Suprapubic skin (tissue), 4 donors: ENCODE data around the genes SSX2B, SPANXN5, KANTR and IQSEC2.

GRCh38 chrX:52750963-52751537, at the start of gene SSX2B:
SSX2B (plus strand) TSS chrX:52751252.
- PRO-cap = no peak
- RAMPAGE, long total RNA, 4 experiments = no peak in any of the 4 experiments

GRCh38 chrX:52797130-52797515, at the start of gene SPANXN5:
SPANXN5 (minus strand) TSS chrX:52797427.
- PRO-cap = no peak
- RAMPAGE, long total RNA, 4 experiments = no peak in any of the 4 experiments

GRCh38 chrX:52923635-52924139, 26.6 kb downstream of the FAM156B start:
- PRO-cap = no peak
- RAMPAGE, long total RNA, 4 experiments = no peak in any of the 4 experiments

DNA sequence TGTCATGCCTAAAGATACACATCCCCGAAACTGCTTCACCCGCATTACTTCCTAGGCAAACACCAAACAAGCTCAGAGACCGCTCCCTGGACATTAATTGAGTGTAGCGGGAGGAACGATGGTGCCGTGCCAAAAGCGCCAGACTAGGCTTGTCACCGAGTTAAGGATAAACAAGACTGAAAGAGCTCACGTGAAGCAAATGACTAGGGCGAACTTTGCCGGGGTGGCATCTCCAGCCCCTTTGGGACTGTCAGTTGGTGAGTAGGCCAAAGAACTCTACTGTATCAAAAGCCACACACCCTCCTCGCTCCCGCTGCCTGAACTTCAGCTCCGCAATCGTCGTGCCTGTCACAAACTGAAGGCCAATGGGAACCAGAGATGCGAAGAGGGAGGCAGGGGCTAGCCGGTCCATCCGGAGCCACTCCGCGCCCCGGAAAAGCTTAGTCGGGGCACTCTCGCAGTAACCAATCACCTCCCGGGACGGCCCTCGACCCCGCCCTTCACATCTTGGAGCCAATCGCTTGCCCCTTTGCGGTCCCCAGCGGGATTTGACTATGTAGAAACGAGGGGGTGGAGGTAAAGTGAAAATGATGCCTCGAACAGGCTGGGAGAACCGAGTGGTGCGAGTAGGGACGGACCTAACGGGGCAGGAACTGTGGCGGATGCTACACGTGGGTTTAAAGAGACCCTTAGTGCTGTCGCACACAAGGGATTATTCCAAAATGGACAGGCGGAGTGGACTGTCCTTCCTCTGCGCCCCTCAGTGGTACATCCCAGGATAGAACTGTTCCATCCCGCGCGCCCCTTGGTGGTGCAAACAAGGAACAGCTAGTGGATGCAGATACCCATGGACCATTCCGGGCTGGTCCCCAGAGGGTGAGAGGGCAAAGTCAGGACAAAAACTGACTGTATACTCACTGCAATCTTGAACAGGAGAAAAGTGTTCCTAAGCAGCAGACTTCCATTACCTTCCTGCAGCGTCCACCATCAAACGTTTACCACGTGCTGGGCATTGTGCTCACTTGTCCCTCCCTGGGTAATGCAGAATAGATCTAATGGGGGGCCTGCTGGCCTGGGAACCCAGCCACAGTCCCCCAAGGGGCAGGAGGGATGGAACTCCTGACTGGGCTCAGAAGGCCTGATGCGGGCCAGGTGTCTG, 37.2 kb upstream of the FAM156A start:
- PRO-cap = no peak
- RAMPAGE, long total RNA, 4 experiments = no peak in any of the 4 experiments

DNA sequence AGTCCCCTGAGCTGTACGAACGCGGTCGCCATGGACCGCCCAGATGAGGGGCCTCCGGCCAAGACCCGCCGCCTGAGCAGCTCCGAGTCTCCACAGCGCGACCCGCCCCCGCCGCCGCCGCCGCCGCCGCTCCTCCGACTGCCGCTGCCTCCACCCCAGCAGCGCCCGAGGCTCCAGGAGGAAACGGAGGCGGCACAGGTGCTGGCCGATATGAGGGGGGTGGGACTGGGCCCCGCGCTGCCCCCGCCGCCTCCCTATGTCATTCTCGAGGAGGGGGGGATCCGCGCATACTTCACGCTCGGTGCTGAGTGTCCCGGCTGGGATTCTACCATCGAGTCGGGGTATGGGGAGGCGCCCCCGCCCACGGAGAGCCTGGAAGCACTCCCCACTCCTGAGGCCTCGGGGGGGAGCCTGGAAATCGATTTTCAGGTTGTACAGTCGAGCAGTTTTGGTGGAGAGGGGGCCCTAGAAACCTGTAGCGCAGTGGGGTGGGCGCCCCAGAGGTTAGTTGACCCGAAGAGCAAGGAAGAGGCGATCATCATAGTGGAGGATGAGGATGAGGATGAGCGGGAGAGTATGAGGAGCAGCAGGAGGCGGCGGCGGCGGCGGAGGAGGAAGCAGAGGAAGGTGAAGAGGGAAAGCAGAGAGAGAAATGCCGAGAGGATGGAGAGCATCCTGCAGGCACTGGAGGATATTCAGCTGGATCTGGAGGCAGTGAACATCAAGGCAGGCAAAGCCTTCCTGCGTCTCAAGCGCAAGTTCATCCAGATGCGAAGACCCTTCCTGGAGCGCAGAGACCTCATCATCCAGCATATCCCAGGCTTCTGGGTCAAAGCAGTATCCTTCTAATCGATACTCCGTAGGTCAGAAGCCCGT, 540 bp downstream of the TSPYL2 start:
- PRO-cap = bidirectional peak, plus-strand start at position 262 of the sequence, minus-strand start at position 140 of the sequence
- RAMPAGE, long total RNA, 4 experiments = start-site peak on the plus strand in 1 of 4 experiments, centred at positions 340 to 422 of the sequence, 26 to 43 reads per replicate

- PRO-cap = bidirectional peak, plus-strand start at chrX:53094212, minus-strand start at chrX:53093907; bidirectional peak, plus-strand start at chrX:53094403, minus-strand start at chrX:53094286
- RAMPAGE, long total RNA, 4 experiments = start-site peak on the plus strand in 3 of 4 experiments, at chrX:53094142-53094406 at its widest, 35 to 208 reads per replicate
Observed at GRCh38 chrX:53093530-53094742, at the start of gene KANTR. KANTR (plus strand) TSS chrX:53094142.

DNA sequence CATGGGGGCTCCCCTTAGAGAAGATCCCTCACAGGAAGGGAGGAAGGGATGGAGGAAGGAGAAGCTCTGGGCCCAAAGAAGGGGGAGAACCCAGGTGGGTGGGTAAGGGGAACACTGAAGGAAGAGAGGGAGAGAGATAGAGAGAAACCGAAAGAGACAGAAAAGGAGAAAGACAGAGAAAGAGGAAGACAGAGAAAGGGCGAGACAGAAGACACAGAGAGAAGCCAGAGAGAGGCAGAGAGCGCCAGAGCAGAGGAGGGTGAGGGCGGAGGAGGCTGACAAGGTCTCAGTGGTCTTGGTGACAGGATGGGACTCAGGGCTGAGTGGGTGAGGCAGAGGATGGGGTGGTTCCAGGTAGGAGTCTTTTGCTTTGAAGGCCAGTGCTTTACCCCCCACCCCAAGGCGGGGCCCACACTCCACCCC, 40.9 kb downstream of the IQSEC2 start:
- PRO-cap = no peak
- RAMPAGE, long total RNA, 4 experiments = no peak in any of the 4 experiments

DNA sequence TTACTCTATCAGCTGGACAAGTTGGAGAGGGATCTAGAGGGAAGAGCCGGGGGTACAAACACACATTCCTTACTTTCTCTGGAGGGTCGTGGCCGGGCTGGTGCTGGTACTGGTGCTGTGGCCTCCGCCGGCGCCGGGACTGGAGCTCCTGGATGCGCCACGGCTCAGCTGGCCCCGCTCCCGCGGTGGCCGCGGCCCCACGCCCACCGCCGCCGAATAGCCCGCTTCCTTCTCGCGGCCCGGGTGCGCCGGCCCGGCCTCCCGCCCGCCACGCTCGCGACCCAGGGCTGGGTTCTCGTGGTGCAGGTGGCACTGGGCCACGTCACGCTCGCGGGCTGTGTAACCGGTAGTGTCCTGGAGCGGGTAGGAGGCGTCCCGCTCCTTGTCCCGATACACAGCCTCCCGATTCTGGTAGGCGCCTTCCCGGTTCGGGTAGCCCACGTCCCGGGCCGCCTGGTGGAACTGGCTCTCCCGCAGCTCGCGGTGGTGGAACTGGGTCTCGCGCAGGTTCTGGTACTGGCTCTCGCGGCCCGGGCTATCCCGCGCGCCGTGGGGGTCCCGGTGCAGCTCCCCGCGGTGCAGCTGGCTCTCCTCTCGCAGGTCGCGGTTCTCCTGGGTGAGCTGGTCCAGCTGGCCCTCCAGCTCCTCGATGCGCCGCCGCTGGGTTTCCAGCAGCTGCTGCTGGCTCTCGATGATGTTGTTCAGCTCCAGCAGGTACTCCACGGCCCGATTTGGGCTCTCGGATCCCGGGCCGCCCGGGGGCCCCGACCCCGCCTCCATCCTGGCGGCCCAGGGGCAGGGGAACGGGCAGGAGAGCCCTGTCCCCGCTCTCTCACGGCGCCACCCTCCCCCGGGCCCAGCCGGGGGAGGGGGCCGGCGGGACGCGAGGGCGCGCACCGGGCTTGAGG, 552 bp downstream of the IQSEC2 start:
- PRO-cap = no peak
- RAMPAGE, long total RNA, 4 experiments = no peak in any of the 4 experiments

- PRO-cap = unidirectional peak, minus-strand start at chrX:53321350
- RAMPAGE, long total RNA, 4 experiments = no peak in any of the 4 experiments
Observed at GRCh38 chrX:53321252-53321881, at the start of gene IQSEC2. IQSEC2 (minus strand) TSS chrX:53321350.

DNA sequence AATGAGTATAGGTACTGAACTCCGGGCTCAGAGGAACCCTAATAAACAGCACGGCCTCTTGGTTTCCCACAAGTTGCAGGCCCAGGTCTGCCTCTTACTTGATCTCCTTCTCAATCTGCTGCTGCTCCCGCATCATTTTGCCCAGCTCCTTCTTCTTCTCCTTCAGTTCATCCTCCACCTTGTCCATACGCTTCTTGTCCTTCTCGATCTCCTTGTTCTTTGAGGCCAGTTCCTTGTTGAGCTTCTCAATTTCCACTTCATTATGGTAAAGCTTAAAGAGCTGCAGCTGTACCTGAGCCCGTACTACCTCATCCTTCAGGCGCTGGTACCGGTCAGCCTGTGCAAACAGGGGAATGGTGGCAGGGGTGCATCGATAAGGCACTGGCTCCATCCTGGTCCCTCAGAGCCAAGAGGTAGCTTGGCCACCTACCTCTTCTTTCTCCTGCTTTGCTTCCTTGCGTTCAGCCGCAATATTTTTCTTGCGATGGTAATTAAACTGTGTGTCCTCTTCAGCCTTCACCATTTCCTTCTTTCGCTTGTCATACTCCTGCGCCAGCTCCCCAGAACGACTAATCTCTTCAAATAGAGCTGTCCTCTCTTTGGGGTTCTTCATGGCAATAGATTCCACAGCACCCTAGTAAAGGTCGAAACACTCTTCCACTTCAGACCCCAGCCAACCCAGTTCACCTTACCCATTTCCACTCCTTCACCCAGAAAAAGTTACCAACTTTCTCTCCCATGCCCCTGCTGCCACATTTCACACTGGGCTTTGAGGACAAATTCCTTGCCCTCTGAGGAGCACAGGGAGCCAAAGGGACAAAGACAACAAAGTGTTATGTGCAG, 9.4 kb downstream of the SMC1A start:
- PRO-cap = no peak
- RAMPAGE, long total RNA, 4 experiments = start-site peak on the minus strand in 3 of 4 experiments, centred at positions 183 to 641 of the sequence, 18 to 55 reads per replicate

DNA sequence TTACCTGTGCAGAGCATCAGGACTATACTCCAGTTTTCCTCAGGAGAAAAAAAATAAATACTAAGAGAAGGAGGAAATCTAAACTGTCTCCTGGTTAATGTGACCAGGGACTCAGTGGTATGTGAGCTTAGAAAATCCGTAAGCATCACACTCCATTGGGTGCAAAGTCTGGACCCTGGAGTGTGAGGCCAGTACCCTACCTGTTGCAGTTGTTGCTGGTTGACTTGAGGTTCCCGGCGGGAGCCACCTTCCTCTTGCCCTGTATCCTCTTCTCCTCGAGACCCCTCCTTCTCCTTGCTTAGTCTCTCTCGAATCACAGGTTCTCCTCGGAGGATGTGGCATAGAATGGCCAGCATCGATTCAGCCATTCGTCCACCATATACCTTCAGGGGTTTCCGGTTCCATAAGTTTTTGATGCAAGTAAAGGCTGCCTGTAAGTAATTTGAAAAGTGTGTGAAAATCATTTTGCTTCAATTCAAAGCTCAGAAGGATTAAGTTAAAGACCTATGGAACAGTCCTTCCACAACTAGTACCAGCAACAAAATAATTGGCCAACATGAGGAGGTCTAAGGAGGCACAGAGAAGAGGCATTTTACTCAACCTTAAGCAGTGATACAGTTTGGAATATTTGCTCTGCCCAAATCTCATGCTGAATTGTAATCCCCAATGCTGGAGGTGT, 94.2 kb downstream of the HUWE1 start:
- PRO-cap = no peak
- RAMPAGE, long total RNA, 4 experiments = start-site peak on the minus strand in 2 of 4 experiments, centred at positions 368 to 369 of the sequence, 144 to 160 reads per replicate

DNA sequence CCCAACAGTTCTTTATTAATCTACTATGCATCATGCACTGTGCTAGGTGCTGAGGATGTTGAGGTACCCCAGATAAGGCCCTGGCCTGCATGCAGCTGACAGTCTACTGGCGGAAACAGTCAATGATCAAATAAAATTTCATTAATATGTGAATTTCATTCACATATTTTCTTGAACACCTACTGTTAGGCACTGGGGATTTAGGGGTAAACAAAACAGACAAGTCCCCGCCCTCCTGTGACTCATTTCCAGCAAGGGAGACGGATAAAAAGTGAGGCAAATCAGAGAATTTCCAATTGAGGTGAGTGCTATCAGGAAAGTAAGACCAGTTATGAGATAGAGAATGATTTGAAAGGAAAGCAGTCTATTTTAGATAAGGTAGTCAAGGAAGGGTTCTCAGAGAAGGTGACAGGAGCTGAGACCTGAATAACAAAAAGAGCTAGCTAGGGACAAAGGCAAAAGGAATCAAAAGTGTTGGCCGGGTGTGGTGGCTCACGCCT, 3.2 kb upstream of the PHF8 start:
- PRO-cap = no peak
- RAMPAGE, long total RNA, 4 experiments = no peak in any of the 4 experiments

DNA sequence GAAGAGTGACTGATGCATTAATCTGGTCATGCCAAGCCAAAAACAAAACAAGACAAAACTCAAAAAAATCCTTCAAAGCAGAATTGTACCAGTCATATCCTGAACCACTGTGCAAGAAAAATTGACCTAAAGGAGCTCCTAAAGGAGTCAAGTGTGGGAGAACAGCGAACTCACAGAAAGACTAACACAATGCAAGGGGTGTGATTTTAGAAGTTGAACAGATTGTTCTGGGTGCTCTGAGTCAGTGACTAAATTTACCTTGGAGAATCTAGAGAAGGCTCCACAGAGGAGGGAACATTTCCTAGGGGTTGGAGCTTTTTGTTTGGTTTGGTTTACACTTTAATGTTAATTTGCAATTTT, 48.9 kb upstream of the PHF8 start:
- PRO-cap = no peak
- RAMPAGE, long total RNA, 4 experiments = no peak in any of the 4 experiments

DNA sequence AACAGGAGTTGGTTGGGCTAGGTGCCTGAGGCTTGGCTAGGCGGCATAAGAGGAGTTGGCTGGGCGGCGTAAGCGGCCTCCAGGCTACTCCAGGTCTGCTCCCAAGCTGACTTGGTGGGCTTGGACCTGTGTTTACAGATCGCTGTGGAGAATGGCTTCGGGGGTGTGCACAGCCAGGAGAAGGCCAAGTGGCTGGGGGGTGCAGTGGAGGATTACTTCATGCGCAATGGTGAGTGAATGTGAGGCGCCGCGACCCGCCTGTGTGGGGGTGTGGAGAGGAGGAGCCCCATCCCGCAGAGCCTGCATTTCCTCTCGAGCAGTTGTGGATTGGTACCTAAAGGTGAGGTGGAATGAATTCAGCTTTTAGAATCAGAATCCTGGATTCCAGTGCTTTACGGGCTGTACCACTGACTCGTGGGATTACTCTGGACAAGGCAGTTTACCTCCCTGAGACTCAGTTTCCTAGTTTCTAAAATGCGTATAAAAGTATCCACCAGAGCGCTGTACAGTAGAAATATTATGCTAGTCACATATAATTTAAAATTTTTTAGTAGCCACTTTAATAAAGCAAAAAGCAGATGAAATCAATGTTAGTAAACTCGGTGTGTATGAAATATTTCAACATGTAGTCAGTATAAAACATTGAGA, 472 bp downstream of the TSR2 start:
- PRO-cap = no peak
- RAMPAGE, long total RNA, 4 experiments = start-site peak on the plus strand in 1 of 4 experiments, centred at position 157 of the sequence, 20 reads per replicate

- PRO-cap = no peak
- RAMPAGE, long total RNA, 4 experiments = no peak in any of the 4 experiments
Observed at GRCh38 chrX:55142436-55143061, 18.4 kb downstream of the FAM104B start.

DNA sequence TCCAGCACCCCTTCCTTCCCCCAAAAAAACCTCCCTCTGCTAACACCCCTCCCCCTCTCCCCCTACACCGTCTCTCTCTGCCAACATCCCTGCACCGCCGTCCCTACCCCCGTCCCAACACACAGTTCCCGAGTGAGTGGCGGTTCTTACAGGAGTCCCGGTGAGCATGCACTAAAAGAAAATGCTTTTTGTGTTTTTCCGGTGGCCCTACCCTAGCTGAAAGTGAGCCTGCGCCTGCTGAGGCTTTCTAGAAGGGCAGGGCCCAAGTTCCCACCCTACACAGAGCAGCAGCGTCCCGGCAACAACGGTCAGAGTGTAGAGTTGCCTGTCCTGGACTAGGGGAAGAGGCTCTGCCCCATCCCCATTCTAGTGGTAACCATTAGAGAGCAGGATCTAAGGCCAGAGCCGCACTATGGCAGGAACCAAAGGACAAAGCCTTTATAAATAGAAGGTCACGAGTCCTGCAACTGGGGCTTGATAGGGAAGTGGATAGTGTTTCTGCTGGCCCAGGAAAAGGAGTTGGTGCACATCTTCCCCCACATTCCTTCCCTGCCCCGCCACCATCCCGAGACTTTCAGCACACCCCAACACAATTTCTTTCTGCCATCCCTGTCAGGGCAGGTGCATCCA, 78.0 kb upstream of the PAGE3 start:
- PRO-cap = no peak
- RAMPAGE, long total RNA, 4 experiments = no peak in any of the 4 experiments

- PRO-cap = bidirectional peak, plus-strand start at chrX:55488630, minus-strand start at chrX:55488483; bidirectional peak, plus-strand start at chrX:55488883, minus-strand start at chrX:55488846
- RAMPAGE, long total RNA, 4 experiments = no peak in any of the 4 experiments
Observed at GRCh38 chrX:55488332-55488981, 1.2 kb downstream of the USP51 start.

GRCh38 chrX:55937316-55938205, 220.0 kb downstream of the RRAGB start:
- PRO-cap = no peak
- RAMPAGE, long total RNA, 4 experiments = no peak in any of the 4 experiments

DNA sequence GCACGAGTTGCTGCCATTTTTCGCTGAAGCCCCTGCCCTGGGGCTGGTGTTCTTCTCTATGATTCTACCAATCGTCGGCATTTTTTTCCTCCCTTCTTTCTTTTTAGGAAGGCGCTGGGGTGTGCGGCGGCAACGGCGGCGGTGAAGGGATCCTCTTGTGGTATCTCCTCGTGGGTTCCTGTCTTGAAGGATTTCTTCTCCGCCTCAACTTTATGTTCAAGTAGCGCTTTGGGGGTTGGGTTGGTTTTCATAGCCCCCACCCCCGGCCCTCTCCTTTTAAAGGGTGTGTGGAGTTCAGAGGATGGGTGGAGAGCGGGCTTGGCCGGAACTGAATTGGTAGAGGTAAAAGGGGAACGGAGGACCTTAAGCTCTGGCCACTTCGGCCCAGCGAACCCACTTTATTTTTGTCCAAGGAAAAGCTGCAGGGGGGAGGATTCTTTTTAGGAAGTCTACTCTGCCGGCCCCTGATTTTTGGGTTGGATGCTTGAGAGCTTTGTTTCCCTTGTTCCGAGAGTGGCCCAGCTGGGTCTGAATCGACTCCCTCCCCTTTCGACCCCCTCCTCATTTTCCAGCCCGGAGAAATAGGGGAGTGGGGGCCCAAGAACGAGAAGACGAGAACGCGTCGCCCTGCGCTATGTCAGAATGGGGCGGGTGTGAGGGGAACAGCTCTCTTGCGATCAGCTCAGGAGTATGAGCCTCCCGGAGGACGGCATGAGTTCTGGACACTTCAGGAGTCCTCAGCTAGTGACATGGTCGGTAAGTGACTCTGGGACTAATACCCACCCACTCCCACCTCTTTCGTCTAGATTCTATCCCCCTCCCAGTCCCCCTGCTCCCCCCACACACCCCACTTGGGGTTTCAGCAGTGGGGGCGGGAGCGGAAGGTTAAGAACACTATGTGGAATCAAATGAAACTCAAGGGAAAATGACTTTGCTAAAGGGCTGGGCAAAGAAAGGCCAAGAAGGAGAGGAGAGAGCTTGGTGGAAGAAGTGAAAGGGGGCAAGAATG, 734 bp downstream of the KLF8 start:
- PRO-cap = unidirectional peak, plus-strand start at position 297 of the sequence
- RAMPAGE, long total RNA, 4 experiments = no peak in any of the 4 experiments

GRCh38 chrX:63350562-63350890, 606 bp downstream of the SPIN4 start:
- PRO-cap = no peak
- RAMPAGE, long total RNA, 4 experiments = no peak in any of the 4 experiments